Melanocyte of skin (primary cell): Measurements from ENCODE around the genes GZMB and NUBPL.

GRCh38 chr14:24418422-24418977, 11.0 kb downstream of the CBLN3 start:
- CAGE, long polyA plus RNA, 2 experiments, result no peak in any of the 2 experiments

DNA sequence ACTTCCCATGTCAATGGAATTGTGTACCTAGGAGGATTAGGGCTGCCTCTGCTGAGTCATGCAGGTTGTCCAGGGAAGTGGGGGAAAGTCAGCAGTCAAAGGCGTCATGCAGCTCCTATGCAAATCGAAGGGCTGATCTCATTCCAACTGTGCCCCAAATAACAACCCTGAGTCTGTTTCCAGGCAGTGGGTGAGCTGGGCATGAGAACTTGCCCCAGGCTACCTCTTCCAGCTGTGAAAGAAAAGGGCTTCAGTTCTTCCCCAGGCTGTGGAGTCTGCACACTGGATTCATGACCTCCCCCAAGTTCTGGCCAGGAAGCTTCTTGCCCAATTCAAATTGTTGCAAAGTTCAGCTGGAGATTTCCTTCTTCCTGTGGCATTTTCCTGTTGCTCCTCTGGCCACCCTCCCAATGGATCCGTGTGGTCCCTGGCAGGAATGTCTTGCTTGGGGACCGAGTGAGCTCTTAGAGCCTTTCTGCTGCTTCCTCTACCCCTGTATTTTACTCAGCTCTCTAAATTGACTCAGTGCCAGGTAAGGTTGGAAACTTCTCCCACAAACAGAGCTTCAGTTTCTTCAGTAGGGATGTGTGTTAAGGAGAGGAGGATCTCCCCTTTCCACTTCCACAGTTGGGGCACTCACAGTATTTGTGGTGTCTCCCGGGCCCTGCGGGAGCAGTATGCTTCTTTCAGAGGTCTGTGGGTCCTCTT, 13.9 kb downstream of the GZMH start:
- CAGE, long polyA plus RNA, 2 experiments, result no peak in any of the 2 experiments

GRCh38 chr14:24634097-24634625, at the start of gene GZMB:
Gene GZMB (minus strand): TSS chr14:24634190.
- CAGE, long polyA plus RNA, 2 experiments, result no peak in any of the 2 experiments

DNA sequence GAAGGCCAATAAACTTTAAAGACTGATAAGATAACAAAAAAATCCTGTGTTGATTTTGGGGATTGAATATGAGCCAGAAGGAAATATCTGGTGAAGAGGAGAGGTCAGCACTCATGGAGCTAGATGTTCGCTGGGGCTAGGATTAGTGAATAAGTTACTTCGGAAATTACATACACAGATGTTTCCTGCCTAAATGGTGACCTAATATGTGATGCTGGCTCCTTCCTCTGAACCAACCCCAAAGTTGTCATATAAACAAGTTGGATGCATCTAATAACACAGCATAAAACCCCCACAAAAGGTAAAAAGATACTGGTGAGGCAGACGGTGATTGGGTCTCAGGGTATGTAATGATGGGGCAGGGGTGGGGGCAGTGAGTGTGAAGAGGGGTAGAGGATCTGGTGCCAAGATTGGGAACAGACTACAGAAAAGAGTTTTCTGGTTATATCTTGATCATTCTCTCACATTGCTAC, 140.3 kb upstream of the GZMB start:
- CAGE, long polyA plus RNA, 2 experiments, result no peak in any of the 2 experiments

DNA sequence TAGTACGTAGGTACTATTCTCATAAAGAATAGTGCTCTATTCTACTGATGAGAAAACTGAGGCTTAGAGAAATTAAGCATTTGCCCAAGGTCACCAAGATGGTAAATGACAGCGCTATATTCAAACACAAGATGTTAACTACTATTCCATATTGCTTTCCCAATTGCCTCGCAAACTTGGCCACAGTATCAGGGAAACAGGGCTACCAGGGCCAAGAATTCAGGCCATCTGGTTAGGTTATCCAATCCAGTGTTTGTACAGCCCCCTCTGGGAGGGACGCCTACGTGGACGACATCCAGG, 183.0 kb upstream of the GZMB start:
- CAGE, long polyA plus RNA, 2 experiments, result no peak in any of the 2 experiments

GRCh38 chr14:24840391-24840810, 206.4 kb upstream of the GZMB start:
- CAGE, long polyA plus RNA, 2 experiments, result no peak in any of the 2 experiments

DNA sequence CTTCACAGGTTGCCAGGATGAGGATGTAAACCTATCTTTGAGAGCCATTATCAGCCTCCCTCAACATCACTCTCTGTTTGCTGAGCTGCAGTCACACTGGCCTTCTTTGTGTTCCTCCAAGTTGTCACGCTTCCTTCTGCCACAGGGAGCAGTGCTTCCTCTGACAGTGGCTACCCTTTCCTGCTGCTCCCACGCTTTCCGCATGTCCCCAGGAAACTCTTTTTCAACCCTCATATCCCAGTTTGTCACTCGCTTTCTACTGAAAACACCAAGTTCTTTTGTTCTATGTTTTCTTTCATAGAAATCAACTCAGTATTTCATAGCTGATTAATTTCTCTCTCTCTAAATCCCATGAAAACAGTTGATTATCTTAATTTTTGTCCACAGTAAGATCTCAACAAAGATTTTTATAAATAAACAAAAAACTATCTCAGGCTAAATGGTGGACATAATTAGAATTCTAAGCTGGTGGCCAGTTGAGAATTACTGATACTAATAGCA, 96.6 kb downstream of the STXBP6 start:
- CAGE, long polyA plus RNA, 2 experiments, result no peak in any of the 2 experiments

DNA sequence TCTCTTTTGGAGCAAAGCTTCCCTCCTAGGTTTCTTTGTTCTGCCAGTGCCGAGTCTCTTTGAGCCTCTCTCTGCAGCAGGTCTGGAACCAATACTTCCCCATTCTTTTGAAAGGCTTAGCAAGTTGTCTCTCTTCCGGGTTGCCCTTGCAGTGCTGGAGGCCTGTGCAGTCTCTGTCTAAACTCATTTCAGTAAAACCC, 454.7 kb downstream of the NOVA1 start:
- CAGE, long polyA plus RNA, 2 experiments, result no peak in any of the 2 experiments

DNA sequence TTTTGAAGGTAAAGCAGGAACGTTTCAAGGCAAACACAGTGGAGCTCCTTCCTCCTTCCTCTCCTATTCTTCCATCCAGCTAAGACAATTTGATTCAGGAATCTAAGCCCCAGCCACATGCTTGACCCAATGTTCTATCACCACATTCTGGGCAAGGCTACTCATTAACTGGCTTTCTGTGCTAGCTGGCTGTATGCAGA, 266.9 kb downstream of the NOVA1 start:
- CAGE, long polyA plus RNA, 2 experiments, result no peak in any of the 2 experiments

DNA sequence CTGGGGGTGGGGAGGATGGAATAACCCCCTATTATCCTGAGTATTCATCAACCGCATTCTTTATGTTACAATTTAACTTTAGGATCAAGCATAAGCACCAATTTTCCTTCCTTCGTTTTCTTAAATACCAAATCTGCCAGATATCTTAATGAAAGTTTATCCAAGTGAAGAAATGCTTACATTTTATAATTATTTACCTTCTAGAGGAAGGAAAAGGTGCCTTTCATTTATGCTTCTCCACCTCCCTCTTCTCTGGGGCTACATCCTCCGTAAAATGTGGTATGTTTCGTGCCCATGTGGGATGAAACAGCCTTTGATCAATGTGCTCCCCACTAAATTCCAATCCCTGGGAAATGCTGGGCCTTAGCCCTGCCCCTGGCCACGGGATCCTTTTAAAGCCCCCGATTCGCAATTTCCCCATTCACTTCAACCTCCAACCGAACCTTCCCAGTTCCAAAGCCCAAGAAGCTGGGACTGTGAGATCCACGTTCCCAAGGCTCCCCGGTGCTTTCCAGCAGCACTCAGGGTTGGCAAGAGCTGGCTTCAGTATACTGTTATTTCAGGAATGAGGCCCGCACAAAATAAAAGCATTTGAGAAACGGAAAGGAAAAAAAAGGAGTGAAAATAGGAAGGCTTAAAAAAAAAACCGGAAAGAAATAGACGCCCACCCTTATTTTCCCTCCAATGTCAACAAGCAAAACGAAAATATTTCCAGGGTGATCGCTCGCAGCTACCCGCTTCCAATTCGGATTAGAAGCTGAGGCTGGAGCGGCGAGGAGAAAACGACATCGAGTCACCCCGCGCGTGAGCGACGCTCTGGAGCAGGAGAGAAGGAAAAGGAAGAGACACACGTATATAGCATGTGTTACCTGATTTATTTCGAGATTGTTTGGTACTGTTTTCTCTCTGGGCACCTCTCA, 1.4 kb upstream of the FOXG1 start:
- CAGE, long polyA plus RNA, 2 experiments, result no peak in any of the 2 experiments

DNA sequence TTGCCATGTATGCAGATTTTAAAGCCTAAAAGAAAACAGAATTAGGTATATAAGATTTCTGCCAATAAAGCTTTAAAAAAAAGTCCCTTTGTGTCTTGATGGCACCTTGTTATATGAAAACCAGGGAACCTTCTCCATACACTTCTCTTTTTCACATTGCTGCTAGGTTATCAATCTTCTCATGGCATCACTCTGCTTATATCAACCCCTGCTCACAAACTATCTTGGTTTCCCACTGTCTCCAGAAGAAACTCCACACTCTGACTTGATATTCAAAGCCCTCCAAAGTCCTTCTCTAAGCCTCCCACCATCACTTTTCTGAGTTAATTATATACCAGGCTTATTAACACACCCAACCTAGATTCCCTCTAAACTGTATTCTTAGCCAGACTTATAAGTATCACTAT, 579.2 kb downstream of the FOXG1 start:
- CAGE, long polyA plus RNA, 2 experiments, result no peak in any of the 2 experiments

- CAGE, long polyA plus RNA, 2 experiments, result no peak in any of the 2 experiments
Measured at GRCh38 chr14:29663406-29664039, 264.1 kb downstream of the PRKD1 start.

- CAGE, long polyA plus RNA, 2 experiments, result no peak in any of the 2 experiments
Measured at GRCh38 chr14:30908900-30909367, 34.6 kb downstream of the COCH start.

DNA sequence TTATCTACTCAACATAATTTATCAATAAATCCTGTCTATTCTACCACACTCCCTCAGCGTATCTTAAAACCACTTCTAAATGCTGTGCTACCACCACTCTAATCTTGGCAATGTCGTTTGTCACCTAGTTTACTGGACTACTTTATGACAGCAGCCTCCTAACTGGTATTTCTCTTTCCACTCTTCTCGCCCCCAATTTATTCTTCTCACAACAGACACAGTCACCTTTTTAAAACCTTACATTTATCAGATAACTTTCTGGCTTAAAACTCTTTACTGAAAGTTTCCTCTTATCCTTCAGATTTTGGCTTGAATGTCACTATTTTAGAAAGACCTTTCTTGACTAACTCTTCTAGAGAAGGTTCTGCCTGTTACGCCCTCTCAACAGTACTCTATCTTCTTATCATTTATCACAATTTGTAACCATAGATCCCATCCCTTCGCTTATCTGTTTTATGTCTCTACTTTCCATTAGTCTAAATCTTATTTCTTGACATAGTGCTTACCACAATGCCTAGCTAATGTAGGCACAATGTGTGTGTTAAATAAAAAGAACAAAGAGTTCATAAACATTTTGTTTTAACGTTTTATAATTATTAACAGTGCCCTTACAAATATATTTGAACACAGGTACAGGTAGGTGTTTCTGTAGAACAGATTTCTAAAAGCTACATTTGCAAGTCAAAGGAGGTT, 35.7 kb downstream of the COCH start:
- CAGE, long polyA plus RNA, 2 experiments, result no peak in any of the 2 experiments

DNA sequence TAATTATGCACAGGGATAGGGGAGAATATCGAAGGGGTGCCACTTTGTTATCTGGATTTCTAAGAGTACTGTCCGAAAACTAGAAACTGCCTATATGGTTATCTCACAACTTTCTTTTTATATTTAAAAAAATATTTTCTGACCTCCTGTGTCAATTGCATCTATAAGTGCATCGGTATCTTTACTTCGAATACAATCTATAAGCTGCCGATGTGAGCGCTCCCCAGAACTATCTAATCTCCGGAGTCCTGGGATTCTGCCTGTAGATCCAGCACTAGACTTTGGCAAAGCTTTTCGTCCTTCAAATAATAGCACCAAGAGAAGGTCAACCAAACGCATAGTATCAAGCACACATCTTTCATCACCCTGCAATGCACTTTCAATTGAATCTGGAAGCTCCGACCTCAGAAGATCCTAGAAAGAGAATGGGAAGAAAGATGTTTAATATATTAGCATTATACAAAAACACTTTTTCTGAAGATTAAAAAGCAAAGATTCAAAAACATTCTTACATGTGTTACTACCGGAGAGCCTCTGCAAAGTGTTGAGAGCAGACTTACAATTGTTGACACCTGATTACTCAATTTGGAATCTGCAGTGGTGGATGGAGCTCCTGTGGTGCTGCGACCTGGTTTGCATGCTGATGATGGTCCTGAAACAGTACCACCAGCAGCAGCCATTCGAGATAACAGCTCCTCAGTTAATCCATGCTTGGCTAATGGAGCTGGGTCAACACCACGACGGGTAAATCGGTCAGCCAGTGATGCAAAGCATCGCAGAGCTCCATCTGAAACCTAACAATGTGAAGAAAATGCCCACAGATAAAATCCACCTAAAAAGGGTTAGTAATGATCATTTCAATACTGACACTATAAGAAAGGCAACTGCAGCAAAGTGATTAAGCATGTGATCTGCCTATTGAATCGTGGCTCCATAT, 34.3 kb downstream of the HECTD1 start:
- CAGE, long polyA plus RNA, 2 experiments, result no peak in any of the 2 experiments

GRCh38 chr14:31229423-31230427, 22.1 kb upstream of the HECTD1 start:
- CAGE, long polyA plus RNA, 2 experiments, result no peak in any of the 2 experiments

GRCh38 chr14:31560845-31561897, at the start of gene NUBPL:
Gene NUBPL (plus strand): TSS chr14:31561404.
- CAGE, long polyA plus RNA, 2 experiments, result no peak in any of the 2 experiments

DNA sequence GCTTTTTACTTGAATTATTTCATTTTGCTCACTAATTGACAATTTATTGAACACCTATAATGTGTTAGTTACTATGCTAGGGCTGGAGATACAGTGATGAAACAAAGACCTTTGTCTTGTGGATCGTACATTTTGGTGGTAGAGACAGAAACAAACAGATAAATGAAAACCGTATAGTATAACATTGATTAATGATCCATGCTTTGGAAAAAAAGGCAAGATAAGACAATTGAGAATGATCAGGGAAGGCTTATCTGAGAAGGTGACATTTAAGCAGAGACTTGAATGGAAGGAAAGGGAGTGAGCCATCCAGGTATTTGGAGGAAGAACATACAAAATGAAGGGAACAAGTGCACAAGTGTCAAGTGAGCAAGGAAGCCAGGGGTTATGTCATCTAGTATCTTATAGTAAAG, 163.4 kb downstream of the NUBPL start:
- CAGE, long polyA plus RNA, 2 experiments, result no peak in any of the 2 experiments

GRCh38 chr14:31892901-31893894, 183.9 kb upstream of the ARHGAP5 start:
- CAGE, long polyA plus RNA, 2 experiments, result no peak in any of the 2 experiments

DNA sequence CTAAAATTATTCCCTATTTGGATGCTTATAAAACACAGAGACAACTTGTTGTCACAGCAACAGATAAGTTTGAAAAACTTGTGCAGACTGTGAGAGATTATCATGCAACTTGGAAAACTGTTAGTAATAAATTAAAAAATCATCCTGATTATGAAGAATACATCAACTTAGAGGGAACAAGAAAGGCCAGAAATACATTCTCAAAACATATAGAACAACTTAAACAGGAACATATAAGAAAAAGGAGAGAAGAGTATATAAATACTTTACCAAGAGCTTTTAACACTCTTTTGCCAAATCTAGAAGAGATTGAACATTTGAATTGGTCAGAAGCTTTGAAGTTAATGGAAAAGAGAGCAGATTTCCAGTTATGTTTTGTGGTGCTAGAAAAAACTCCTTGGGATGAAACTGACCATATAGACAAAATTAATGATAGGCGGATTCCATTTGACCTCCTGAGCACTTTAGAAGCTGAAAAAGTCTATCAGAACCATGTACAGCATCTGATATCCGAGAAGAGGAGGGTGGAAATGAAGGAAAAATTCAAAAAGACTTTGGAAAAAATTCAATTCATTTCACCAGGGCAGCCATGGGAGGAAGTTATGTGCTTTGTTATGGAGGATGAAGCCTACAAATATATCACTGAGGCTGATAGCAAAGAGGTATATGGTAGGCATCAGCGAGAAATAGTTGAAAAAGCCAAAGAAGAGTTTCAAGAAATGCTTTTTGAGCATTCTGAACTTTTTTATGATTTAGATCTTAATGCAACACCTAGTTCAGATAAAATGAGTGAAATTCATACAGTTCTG, 14.5 kb downstream of the ARHGAP5 start:
- CAGE, long polyA plus RNA, 2 experiments, result no peak in any of the 2 experiments